Foreskin fibroblast (primary cell): ENCODE measurements around a stretch of chr12.

DNA sequence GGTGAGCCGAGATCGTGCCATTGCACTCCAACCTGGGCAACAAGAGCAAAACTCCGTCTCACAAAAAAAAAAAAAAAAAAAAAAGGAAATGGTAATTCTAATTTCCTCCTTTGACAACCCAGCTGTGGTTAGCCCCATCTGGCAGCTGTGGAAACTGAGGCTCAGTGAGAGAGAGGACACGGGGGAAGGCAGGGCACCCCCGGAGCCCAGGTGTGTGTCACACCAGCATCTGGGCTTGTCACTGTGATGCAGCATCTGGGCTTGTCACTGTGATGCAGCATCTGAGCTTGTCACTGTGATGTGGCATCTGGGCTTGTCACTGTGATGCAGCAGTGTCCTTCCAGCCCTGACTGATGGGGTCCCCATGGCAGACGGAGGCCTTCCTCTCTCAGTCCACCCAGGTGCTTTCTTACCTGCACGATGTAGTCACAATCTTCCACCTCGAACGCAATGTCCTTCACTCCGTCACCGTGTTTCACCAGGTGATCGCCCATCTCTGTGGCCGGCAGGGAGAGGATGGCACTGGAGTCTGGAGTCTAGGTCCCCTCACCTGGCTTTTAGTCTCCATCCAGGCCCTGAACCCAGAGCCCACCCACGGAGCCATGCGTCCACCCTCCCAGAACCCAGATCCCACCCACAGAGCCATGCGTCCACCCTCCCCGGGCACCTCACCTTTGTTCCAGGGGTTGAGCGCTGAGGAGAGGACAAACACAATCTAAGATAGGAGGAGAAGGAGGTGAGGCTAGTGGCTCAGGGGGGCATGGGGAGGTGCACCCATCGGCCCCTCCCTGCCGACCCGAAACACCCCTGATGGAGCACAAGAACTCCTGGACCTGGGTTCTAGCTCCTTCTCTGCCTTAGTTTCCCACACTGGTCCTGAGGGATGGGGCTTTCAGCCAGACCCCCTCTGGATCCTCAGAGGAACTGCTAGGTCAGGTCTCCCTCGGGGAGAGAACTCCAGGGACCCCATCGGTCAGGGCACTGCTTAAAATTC is 2.5 kb downstream of the HPD start:
- RRBS = 10% methylated on average over 2 of the region's 23 CpGs

GRCh38 chr12:122013491-122014488 is 7.9 kb upstream of the BCL7A start:
- RRBS = 90% methylated on average over 2 of the region's 20 CpGs

- RRBS = no CpG with 5 or more reads among the region's 11 CpGs
Measured at GRCh38 chr12:122093603-122094531, 15.3 kb downstream of the MLXIP start.

- RRBS = no CpG with 5 or more reads among the region's 13 CpGs
Measured at GRCh38 chr12:122143590-122144615, 30.1 kb downstream of the IL31 start.

DNA sequence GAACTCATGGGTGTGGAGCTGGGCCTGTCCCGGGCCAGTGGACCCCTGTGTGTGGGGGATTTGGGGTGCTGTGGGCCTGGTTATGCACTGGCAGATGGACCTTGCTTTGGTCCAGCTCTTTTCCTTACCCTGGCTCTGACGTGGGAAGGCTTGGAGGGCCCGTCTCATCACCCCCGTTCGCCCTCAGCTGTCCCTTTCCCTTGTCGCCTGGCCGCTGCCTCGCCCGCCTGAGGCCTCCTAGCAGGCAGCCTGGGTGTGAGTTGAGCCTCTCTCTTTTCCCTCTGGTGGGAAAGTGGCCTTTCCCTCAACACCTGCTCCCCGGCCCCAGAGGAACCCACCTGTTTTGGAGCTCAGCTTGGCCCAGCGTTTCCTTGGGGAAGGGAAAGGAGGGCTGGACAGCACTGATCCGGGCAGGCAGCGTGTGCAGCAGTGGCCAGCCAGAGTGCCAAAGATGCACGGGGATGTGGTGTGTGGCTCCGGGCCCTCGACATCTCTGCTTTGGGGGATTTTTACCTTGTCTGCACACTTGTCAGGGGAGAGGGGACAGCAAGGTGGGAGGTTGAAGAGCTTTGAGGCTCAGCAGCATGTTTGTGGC is 28.2 kb downstream of the IL31 start:
- RRBS = 84% methylated on average over 6 of the region's 16 CpGs

- RRBS = no CpG with 5 or more reads among the region's 8 CpGs
Measured at GRCh38 chr12:122279788-122280174, 13.5 kb upstream of the VPS33A start.

GRCh38 chr12:122366733-122367434 is 55.6 kb downstream of the CLIP1 start:
- RRBS = no CpG with 5 or more reads among the region's 3 CpGs

- RRBS = no CpG with 5 or more reads among the region's 13 CpGs
Measured at GRCh38 chr12:122394501-122395088, 27.9 kb downstream of the CLIP1 start.

DNA sequence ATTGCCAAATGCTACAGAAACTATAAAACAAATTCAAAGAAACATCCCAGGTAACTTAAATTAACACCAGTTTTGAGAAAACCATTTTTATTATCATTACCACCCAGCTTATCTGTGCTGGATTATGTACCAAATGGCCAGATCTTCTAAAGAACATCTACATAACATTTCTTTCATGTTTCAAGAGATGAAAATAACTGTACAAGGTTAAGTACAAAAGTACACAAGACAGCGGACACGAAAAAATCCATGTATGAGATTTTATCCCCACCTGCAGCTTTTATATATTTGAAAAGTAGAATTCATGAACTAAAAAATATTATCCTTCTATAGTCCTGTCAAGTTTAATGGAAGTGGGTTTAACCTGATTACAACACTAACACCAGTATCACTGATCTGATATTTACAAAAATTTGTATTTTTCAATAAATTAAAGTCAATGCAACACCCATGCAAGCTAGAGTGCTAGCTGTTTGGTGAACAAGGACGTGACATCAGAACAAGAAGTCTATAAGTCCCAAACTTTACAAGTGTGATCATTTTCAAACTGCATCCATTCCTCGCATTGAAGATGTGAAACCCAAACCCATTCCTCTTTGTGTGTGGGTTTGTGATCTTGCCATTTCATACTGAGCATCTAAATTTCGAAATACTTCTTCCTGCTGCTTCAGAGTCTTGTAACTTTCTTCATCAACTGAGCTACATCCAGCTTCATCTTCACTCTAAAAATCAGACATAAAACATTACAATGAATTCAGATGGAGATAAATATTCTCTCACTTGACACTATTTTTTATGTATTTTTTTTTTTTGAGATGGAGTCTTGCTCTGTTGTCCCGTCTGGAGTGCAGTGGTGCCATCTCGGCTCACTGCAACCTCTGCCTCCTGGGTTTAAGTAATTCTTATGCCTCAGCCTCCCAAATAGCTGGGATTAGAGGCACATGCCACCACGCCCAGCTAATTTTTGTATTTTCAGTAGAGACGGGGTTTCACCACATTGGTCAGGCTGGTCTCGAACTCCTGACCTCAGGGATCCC is 4.6 kb upstream of the ZCCHC8 start:
- RRBS = no CpG with 5 or more reads among the region's 10 CpGs

GRCh38 chr12:122523034-122523766 is 3.5 kb downstream of the RSRC2 start:
- RRBS = no CpG with 5 or more reads among the region's 10 CpGs

- RRBS = no CpG with 5 or more reads among the region's 14 CpGs
Measured at GRCh38 chr12:122841119-122841503, 5.9 kb downstream of the HIP1R start.

DNA sequence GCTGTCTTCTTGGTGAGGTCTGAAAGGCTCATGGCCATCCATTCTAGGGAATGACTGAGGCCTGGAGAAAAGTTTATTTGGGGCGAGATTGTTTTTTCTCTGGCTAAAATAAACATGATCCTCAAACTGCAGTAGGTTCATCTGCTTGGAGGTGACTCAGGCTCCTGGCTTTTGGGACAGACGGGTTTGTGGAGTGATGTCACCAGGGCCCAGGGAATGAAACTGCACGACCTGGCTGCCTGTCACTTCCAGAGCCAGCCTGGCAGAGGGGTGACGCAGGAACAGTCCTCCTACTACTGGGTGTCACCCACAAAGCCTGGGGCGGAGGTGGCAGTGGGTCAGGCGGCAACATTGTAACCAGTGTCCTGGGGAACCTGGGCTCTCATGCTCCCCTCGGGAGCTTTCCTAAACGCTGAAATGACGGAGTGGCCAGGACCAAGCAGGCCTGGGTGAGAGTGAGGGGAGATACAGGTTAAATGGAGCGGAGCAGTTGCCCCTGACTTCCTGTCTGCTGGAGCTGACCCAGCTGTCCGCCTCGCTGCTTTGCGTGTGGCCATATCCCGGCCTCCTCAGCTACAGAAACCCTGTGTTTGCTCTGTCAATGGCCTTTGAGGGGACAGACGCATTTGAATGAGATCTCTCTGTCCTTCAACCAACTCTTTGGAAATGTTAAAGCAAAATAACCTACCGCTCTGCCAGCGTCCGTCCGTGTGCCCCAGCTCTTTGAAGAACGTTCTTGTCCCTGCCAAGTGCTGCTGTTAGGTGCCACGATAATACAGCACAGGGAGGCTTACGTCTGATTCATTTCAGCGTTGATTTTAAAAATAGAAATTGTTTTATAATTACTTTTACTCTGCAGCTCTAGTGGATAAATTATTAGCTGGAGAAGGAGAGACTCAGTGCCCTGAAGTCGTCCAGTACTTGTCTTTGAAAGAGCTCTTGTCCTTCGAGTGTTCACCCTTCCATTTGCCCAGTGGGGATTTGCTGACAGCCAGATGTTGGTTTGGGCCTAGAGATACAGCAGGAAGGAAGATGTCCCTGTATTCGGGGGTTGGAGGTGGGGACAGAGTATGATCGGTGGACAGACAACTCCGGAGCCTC is 6.6 kb downstream of the HIP1R start:
- RRBS = no CpG with 5 or more reads among the region's 28 CpGs

DNA sequence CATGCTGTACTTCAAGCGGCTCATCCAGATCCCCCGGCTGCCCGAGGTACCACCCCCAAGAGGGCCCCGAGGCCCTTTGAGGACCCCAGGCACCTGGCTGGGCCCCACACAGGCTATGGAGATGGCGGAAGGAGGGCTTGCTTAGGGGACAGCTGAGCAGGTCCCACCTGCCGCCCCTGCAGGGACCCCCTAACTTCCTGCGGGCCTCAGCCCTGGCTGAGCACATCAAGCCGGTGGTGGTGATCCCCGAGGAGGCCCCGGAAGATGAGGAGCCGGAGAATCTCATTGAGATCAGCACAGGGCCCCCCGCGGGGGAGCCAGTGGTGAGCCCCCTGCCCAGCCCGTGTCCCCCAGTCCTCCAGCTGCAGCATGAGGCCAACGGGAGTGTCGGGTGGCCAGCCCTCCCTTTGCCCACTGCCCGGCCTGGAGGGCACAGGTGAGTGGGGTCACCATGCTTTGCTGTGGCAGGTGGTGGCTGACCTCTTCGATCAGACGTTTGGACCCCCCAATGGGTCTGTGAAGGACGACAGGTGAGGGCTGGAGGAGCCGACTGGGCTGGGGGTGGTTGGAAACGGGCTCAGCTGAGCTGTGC is 19.9 kb downstream of the HIP1R start:
- RRBS = 100% methylated on average over 2 of the region's 22 CpGs

GRCh38 chr12:122855774-122857011 is 20.9 kb downstream of the HIP1R start:
- RRBS = no CpG with 5 or more reads among the region's 44 CpGs

DNA sequence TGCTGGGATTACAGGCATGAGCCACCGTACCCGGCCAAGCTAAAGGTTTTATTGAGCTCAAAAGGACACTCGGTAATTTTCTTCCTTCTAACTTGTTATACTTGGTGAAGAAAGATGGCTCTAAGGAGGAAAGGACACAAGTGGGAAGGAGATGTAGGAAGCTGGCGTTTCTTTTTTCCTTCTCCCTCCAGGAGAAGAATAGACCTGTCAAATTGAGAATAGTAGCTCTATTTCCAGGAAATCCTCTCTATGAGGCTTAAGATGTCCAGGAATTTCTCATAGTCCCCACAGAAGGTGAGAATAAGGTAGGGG is 2.2 kb upstream of the VPS37B start:
- RRBS = no CpG with 5 or more reads among the region's 4 CpGs

GRCh38 chr12:122969646-122970198 is 3.5 kb upstream of the ABCB9 start:
- RRBS = no CpG with 5 or more reads among the region's 7 CpGs

GRCh38 chr12:122998256-122998515 is 17.7 kb downstream of the ARL6IP4 start:
- RRBS = no CpG with 5 or more reads among the region's 4 CpGs

DNA sequence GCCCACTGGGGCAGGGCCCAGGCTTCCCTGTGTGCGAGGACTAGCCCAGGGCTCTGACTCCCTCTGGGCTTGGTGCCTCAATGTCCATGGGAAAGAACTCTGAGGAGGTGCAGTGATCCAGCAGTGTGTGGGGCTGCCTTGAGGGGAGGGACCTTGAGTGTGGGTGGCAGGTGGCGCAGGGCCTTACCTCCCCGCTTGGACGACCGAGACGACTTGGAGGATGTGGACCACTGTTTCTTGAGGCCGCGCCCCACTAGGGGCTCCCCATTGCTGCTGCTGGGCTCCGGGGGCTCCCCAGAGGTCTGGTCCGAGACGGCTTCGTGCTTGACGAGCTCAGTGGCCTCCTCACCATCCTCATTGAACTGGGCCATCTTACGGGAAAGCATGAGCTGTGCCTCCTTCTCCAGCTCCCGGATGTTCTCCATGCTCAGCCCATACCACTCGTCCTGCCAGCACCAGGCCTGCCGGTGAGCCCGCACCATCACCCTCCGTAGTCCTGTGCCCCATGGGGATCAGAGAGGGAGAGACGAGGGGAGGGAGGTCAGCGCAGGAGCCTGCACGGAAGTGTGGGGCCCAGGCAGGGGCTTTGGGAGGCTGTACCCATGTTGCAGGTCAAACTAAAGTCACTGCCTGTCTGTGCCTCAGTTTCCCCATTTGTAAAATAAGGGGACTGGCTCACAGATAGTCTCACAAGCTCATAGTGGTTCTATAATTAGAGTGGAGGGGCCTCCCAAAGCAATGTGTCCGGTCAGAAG is 24.7 kb downstream of the ARL6IP4 start:
- RRBS = 84% methylated on average over 3 of the region's 23 CpGs

DNA sequence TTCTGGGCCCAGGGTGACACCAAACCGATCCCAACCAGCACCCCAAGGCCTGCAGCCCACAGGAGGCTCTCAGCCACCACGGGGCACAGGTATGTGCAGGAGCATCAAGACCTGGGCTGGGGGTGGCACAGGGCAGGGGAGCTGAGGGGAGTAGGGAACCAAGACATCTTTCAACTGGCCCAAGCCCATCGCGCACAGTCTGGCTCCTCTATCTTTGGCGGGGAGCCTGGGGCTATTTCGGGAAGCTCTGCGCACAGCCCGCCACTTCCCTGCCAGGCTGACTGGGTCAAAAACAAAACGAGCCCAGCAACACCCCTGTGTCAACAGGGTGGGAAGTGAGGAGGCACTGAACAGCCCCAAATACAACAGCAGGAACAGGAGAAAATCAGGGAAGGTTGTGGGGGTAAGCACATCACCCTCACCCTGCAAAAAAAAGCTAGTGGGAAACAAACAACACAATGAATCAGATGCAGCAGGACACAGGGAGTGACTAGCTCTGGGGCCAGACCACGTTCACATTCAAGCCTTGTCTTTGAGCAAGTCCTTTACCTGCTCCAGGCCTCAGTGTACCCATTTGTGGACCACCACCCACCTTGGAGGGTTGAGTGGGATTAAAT is 84.0 kb downstream of the ARL6IP4 start:
- RRBS = no CpG with 5 or more reads among the region's 10 CpGs

DNA sequence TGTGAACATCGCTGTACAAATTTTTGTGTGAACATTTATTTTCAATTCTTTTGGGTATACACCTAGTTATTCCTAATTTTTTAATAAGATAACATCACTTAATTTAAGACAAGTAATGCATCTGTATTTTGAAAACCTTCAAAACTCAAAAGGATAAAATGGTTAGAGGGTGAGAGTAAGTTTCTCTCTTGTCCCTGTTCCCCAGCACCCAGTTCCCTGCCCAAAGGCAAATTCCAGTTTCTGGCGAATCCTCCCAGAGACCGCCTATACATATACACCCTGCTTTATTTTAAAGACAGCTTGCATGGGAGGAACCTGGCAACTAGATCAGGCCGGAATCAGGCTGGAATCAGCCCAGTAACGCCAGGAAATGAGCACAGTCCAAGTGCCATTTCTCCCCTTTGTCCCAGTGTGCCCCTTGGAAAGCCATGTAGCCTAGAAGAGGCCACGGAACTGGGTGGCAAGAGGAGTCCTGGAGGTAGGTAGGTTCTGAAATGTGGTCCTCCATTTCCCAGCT is 36.7 kb downstream of the PITPNM2 start:
- RRBS = no CpG with 5 or more reads among the region's 6 CpGs